Metastatic Liver Carcinoma in the Lung (tissue), 2 donors: ENCODE results near the gene ARID2.

GRCh38 chr12:40693074-40693999 lies 1.1 kb downstream of the CNTN1 start:
- PRO-cap, 2 experiments: no peak in any of the 2 experiments

GRCh38 chr12:41485115-41485650 lies 297.1 kb downstream of the PDZRN4 start:
- PRO-cap, 2 experiments: no peak in any of the 2 experiments

DNA sequence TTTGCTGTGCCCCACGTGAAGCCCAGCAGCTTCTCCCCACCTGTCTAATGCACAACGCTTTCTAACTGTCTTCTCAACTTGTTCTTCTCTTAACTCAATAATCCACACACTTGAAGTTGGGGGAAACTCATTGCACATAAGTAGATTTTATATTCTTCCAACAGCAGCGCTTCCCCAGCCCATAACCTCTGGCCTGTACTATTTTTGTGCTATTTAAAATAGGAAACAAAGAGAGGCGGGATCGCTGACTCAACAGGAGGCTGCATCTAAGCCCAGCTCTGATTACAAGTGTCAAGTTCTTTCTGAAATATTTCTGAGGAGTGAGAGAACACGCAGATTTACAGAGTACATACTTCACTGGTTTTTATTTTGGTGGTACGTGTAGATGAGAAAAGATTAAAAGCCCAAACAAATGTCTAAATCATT lies 226.6 kb downstream of the GXYLT1 start:
- PRO-cap, 2 experiments: no peak in any of the 2 experiments

DNA sequence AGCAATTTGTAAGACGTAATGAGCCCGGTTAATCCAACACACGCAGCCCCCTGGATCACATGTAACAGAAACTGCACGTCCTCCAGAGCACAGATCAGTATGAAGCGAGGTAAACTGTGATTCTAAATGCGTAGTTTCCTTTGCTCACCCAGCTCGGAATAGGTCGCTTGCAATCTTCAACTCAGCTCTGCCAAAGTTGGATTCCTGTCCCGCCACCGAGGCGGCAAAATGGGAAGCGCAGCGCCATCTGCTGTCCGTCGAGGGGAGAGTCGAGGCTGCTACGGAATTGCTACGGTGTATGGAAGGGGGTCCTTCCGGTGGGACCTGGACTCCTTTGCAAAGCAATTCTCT lies 120.6 kb downstream of the GXYLT1 start:
- PRO-cap, 2 experiments: no peak in any of the 2 experiments

GRCh38 chr12:42038934-42039300 lies 105.8 kb downstream of the GXYLT1 start:
- PRO-cap, 2 experiments: no peak in any of the 2 experiments

DNA sequence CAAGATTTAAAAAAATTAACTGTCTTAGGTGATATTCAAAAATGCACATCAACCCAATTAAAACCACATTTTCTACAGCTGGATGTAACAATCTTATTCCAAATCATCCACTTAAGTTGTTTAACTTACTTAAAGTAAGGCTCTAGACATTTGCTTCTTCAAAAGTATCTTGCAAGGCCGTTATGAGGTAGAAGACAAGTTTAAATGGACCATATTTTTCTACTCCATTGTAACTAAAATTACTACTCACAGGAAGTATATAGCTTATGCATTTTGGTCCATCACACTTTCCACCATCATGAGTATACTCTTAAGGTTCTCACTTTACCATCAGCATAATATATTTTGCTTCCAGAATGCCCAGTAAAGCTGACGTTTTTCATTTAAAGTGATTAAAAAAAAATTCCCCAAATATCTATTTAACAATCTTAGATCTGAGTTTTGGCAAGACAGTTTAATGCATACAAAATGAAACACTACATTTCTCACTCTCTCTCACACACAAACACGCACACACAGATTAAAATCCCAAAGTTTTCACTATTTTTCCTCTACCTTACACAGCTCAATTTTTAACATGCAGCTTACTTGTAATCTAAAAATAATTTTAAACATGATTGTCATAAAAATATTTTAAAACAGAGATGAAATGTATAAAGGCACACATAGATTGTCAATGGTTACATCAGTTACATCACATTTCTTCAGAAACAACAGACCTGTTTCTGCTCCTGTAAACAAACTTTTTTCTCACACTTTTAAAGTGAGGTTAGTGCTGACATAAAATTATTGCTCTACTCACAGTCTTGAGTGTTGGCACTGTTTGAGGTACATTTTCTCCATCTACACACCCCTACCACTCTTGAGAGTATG lies 57.8 kb downstream of the GXYLT1 start:
- PRO-cap, 2 experiments: no peak in any of the 2 experiments

DNA sequence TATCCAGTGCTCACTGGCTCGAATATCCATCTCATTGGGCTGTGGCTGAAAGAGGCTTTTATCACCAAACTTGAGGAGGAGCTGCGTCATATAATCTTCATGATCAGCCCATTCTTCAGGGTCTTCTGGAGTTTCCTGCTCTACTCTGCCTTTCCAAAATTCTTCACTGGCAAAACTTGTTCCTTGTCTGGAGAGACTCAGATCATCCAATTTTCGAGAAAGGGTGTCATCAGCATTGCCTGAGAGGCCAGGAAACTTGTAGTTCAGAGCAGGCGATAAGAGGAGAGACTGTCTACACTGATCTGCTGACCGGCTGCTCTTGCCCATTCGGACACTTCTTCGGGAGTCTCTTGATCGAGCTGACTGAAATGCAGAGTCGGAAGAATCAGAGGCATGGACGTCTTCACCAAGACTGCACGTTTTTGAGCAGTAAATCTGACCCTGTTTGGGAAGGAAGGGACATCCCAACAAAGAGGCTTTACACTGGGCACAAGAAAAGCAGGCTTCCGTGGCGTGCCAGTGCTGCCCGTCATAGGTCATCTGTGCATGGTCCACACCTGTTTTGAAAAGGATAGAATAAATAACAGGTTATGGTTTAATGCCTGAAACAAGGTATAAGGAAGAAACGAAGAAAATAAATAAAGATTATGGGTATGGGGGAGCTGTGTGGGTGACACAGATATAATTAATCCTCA lies 124.7 kb downstream of the PRICKLE1 start:
- PRO-cap, 2 experiments: no peak in any of the 2 experiments

DNA sequence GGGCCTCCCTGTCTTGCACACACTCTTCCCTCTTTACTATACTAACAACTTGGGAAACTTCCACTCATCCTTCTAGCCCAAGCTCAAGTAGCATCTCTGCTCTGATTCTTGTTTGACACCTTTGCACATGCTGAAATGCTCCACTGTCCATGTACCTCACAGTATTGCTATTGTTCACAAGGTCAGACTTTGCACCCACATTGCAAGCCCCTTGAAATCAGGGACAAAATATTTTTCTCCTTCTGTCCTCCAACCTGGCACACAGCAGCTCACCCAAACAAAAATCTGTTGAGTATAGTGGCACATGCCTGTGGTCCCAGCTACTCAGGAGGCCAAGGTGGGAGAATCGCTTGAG lies 39.7 kb downstream of the PRICKLE1 start:
- PRO-cap, 2 experiments: no peak in any of the 2 experiments

DNA sequence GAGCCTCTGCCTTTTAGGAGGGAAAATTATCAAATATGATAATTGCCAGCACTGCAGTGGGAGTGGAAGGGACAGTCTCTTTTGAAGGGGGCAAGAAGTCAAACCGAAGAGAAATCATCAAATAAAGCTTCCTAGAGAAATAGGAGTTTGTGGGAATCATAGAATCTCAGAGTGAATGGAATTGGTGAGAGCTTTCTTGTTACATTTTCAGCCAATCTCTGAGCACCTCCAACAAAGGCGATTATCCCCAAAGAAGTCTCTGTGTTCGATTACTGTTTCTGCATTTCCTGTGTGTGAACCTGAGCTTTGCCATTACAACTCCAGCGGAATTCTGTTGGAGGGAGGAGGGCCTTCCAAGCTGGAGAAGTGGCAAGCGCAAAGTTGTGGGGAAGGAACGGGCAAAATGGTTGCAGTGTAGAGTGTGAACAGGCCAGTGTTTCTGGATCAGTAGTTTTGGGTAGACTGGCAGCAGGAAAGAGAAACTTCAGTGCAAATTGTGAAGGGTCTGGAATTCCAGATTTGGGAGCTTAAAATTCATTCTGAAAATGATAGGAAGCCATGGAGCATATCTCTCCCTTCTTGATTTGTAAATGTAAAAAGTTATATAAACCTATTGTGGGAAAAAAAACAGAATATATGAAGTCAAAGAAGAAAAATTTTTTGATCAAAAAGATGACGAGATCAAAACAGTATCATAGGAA lies 23.2 kb downstream of the TMEM117 start:
- PRO-cap, 2 experiments: no peak in any of the 2 experiments

GRCh38 chr12:43884866-43885389 lies 49.0 kb downstream of the TMEM117 start:
- PRO-cap, 2 experiments: no peak in any of the 2 experiments

GRCh38 chr12:44828022-44828648 lies 48.0 kb downstream of the NELL2 start:
- PRO-cap, 2 experiments: no peak in any of the 2 experiments

- PRO-cap, 2 experiments: no peak in any of the 2 experiments
These were observed 18.5 kb downstream of the ANO6 start for GRCh38 chr12:45234100-45235088.

DNA sequence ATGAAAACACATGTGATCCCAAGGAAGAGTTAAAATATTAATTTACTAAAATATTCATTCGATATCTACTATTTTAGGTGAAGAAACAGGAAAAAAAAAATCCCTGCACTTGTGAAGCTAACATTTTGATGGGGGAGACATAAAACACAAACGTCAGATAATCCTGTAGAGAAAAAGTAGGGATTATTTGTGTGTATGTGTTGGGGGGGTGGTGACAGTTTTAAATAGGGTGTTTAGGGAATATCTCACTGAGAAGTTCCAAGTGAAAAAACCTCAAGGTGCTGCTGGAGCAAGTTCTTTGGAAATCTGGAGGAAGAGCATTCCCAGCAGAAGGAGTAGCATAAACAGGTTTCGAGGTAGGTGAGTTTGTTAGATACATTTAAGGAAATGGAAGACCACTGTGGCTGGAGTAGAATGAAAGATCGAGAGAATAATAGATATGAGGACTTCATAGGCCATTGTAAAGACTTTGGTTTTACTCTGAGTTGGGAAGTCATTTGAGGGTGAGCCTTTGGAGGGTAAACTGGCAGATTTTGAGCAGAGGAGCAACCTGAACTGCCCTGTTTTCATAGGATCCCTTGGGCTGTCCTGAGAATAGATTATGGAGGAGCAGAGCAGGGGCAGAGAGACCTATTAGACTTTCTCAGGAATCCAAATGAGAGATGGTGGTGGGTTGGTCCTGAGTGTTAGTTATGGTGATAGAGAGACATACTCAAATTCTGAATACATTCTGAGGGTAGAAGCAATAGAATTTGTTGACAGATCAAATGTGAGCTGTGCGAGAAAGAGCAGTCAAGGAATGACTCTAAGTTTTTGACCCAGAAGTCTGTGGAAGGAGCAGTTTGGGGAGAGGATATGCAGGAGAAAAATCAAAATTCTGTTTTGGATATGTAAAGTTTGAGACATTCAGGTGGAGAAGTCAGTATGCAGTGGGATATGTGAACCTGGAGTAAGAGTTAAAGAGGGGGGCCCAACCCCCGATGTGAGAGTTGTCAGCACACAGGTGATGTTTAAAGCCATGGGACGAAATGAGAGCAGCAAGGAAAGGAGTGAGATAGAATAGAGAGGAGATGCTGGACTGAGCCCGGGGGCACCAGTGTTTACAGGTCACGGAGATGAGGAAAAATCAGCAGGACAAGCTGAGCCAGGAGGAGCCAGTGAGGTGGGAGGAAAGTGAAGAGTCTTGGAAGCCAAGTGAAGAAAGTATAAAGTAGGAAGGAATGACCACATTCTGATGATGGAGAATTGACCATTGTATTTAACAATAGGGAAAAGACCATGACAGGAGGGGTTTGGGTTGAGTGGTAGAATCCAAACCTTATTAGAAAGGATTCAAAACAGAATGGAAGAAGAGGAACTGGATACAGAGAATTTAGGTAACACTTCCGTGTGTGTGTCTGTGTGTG lies 91.2 kb downstream of the ANO6 start:
- PRO-cap, 2 experiments: no peak in any of the 2 experiments

DNA sequence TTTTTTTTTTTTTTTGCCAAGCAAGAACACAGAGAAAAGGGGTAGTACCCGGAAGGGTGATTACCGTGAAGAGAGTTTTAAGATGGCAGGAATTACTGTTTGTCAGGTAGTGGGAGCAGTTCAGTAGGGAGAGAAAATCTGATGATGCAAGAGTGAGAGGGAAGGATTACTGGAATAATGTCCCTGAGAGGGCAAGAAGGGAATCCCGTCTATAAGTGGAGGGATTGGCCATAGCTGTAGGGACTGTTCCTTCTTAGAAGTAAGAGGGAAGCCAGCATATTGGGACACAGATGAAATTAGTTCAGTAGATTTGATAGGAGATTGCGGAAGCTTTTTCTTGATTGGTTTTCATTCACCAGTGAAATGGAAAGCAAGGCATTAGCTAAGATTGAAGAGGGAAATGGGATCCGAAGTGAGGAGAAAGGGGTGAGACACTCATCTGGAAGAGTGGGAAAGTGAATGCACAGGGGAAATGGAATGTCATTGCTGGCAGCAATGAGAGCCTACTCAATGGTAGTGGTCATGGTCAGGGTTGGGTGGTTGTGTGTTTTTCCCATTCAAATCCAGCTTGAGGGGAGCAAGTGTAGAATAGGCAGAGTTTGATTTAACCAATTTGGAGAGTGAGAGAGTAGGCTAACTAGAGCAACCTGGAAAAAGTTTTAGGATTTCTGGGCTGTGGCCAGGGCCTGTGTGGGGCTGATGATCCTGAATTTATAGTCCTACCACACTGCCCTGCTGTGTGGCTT lies 92.3 kb downstream of the ANO6 start:
- PRO-cap, 2 experiments: no peak in any of the 2 experiments

GRCh38 chr12:45644452-45645094 lies 84.9 kb upstream of the ARID2 start:
- PRO-cap, 2 experiments: no peak in any of the 2 experiments

- PRO-cap, 2 experiments: no peak in any of the 2 experiments
These were observed 1.3 kb upstream of the ARID2 start for GRCh38 chr12:45728306-45728603.

- PRO-cap, 2 experiments: peak in 2 of 2 experiments; most common plus-strand start chr12:45729740 (in 2); most common minus-strand start chr12:45729746 (in 1)
These were observed at the start of gene ARID2 for GRCh38 chr12:45729586-45730442. ARID2 (plus strand) TSS chr12:45729706.

DNA sequence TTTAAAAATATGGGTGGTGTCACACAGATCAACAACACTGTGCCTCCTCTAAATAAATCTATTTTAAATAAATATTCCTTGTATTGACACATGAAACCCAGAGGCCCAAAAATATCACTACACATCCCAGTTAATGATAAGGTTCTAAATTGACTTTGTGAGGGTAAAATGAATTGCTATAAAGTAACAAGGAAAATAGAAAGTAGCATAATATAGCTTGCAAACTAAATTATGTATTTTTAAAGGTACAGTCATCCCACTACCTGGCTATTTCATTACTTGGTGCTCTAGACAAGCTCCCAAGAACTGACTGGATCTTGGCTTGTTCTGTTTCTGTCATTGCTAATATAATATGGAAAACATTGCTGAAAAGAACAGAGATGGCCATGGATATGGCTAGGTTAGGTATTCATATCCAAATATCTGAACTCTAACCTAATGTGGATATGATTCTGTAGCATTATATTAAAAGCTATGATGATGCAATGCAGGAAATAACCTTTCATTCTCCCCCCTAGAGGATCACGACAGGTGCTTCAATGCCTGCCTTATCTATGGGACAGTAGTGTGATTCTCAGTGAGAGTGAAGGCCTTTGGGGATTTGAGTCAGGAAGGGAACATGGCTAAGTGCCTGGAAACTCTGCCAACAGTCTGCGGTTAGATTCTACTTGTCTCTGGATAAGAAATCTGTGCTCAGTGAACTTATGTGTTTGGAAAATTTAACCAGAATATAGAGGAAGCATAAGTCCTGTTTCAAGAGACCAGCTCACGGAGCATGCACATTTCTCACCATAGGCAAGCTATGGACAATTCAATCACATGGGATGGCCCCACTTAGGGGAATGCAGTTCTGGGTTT lies 82.0 kb downstream of the SLC38A1 start:
- PRO-cap, 2 experiments: no peak in any of the 2 experiments

- PRO-cap, 2 experiments: no peak in any of the 2 experiments
These were observed 81.2 kb downstream of the SLC38A1 start for GRCh38 chr12:46187505-46188129.

- PRO-cap, 2 experiments: no peak in any of the 2 experiments
These were observed 73.6 kb downstream of the SLC38A1 start for GRCh38 chr12:46195191-46195742.